SK-N-DZ (cell line): ENCODE measurements around a stretch of chr6.

RAMPAGE:
- cytosol, long total RNA: no peak
- nucleus, long total RNA: no peak
Measured at GRCh38 chr6:18584982-18585430, 197.9 kb downstream of the RNF144B start.

RAMPAGE:
- cytosol, long total RNA: no peak
- nucleus, long total RNA: no peak
Measured at GRCh38 chr6:19180546-19181307, 656.4 kb upstream of the ID4 start.

RAMPAGE:
- cytosol, long total RNA: no peak
- nucleus, long total RNA: no peak
Measured at GRCh38 chr6:19432960-19433628, 404.1 kb upstream of the ID4 start.

DNA sequence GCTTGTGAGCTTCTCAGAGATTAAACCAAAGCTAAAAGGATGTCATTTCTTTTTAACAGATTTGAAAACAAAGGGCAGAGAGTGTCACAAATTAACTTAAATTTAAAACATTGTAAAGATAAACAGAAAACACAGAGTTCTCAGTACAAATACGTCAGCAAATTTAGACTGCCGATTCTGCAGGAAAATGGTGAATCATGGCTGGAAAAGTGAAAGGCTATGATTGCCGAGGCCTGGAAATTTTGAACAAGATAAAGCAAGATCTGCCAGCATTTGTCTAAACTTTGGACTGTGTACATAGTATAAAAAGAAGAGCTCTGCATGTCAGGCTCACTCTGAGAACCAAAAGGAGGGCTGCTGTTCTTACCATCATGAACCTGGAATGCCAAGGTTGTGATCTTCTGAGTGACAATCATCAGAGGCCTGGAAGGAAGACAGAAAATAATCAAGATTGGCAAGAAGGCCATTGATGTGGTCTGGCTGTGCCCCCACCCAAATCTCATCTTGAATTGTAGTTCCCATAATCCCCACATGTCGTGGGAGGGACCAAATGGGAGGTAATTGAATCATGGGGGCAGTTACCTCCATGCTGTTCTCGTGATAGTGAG is 81.4 kb downstream of the MBOAT1 start:
RAMPAGE:
- cytosol, long total RNA: no peak
- nucleus, long total RNA: no peak

DNA sequence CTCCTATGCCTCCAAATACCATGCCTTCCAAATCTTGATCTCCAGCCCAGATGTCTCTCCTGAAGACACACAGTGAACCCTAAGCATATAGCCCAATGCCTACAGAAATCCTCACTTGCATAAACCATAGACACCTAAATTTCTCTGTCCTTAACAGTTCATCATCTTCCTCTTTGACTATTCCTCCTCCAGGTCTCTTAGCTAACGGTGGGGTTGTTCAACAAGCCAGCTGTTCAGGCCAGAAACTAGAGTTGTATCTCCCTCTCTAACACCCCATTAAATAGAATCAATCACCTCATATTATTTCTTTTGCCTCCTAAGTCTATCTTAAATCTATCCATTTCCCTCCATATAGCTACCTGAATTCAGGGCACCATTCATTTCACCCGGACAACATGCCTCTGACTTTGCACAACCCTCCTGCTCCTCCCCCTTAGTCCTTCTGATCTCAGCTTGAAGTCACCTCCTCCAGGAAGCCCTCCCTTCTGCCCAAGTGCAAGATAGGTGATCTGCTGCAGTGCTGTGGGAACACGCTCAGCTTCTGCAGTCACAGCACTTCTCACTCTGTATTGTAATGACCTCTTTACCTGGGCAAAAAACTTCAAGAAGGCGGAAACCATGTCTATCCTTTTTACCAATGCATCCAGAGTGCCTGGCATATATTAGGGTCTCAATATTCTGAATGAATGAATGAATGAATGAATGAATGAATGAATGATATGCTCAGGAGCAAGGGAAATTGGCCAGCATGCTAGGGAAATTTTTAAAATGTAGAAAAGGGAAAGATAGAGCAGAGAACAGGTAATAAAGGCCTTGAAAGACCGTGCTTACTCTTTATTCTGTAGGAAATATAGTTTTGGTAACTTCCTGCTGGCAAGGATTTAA is 41.8 kb downstream of the MBOAT1 start:
RAMPAGE:
- cytosol, long total RNA: no peak
- nucleus, long total RNA: no peak

RAMPAGE:
- cytosol, long total RNA: no peak
- nucleus, long total RNA: no peak
Measured at GRCh38 chr6:20202586-20203011, 9.7 kb downstream of the MBOAT1 start.

DNA sequence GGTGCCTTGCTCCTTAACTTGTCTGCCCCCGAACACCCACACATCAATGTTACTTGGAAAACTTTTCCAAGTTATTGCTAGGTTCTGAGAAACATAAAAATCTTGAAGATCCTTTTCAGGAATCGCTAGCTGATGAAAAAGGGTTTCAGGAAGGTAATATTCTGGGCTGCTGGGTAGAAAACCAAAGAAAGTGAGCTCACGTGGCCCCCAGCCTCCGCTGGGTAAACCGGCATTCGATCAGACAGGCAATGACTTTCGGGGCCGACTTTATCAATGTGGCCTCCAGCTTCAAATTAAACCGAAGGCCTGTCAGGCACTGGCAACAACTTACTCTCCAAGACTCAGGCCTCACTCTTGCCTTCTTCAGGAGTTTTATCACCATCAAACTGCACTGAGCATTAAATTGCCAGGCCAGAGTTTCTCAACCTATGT is 878 bp upstream of the MBOAT1 start:
RAMPAGE:
- cytosol, long total RNA: no peak
- nucleus, long total RNA: no peak

DNA sequence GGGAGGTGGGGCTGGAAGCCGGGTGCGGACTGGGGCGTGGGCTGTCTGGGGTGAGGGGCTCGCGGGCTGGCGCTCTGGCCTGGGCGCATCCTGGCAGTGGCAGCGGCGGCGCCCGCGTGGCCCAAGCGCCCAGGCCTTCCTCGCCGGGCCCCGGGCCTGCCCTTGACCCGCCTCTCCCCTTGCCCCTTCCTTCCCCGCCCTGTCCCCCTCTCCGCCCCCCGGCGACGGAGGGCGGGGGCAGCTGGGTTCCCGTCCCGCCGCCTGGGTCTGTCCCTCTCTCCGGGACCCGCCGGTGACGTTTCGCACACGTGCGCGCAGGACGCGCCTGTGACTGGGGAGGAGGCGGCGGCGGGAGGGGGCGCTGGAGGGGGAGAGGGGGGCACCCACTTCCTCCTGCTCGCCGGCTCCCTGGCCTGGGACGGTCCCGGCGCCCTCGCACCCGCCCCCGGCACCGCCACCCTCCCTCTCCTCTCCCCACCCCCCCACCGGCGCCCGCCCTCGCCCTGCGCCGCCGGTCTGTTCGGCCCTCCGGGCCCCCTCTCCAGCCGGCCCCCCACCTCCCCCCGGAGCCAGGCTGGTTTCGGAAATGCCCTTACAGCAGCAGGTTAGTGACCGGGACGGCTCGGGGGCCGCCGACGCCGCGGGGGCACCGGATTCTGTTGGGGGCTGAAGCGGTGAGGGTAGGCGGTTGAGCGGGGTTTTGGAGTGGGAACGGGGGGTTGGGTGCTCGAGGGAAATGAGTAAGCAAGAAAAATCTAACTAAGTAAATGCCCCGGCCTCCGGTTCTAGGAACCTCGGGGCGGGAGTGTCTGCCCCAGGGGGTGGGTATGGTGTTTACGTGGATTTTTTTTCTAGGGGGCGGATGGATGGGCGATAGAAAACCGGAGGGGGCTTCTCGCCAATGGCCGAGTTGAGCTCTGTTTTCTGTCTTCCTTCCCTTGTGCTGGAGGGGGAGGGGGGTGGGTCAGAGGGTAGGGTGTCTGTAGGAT is 1.8 kb downstream of the E2F3 start:
RAMPAGE:
- cytosol, long total RNA: no peak
- nucleus, long total RNA: no peak

RAMPAGE:
- cytosol, long total RNA: no peak
- nucleus, long total RNA: no peak
Measured at GRCh38 chr6:20416963-20417350, 15.3 kb downstream of the E2F3 start.

DNA sequence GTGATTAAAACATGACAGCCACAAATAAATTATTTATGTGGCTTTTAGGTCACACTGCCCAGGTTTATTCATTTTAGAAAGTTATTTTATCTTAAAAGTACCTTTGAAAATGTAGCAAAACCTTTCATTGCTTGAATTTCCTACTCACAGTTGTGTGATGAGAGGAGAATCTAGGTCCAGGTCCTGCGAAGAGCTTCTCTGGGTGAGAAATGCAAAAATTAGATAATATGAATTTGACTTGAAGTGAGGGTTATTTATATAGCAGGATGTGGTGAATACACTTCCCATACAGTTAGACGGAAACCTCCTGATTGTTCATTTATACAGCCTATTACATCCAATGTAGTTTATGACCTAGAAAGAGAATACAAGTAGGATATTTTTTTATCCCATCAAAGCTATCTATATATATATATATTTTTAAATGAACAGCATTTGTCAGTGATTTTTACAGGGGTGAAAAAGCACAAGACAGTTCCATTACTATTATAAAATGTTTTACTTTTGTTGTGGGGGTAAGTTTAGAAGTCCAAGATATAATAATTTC is 30.6 kb downstream of the CDKAL1 start:
RAMPAGE:
- cytosol, long total RNA: no peak
- nucleus, long total RNA: no peak

DNA sequence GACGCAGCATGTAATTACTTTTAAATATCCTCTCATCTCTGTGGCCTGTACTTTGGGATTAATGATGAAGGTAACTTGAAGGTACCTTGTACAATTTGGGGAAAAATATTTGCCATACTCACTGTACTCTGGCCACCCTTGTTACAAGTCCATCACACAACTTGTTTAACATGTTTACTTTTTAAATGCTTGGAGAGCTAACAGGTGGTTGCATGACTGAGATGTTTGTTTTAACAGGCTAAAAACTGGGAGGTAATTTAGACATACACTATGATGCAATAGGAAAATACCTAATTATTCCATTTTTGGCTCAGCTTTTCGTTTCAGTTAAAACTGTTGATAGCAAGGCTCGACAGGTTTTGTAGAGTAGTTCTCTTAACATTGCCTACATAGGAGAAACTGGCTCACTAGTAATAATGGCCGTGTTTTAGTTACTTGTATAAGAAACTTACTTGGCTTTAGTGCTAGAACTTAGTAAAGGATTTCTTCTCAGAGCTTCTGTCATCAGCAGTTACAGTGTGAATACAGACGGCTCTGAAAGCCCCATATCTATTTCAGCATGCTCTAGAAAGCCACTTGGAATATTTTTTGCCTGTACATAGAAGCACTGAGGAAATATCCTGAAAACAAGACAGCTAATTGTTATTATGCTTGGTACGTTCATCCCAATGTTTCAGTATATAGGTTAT is 489.8 kb upstream of the SOX4 start:
RAMPAGE:
- cytosol, long total RNA: no peak
- nucleus, long total RNA: no peak

DNA sequence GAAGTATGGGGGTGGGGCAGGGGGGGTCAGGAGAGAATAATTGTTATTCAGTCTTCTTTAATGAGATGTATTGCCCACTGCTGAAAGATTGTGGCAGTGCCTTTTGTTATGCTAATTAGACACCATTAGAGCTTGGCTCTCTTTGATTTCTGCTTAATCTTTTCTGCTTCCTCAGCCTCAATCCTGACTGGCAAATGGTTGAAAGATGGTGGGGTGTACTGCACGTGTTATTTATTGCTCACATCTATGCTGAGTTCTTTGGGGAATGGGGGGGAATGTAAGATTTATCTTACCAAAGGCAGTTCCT is 407.5 kb upstream of the SOX4 start:
RAMPAGE:
- cytosol, long total RNA: no peak
- nucleus, long total RNA: no peak

DNA sequence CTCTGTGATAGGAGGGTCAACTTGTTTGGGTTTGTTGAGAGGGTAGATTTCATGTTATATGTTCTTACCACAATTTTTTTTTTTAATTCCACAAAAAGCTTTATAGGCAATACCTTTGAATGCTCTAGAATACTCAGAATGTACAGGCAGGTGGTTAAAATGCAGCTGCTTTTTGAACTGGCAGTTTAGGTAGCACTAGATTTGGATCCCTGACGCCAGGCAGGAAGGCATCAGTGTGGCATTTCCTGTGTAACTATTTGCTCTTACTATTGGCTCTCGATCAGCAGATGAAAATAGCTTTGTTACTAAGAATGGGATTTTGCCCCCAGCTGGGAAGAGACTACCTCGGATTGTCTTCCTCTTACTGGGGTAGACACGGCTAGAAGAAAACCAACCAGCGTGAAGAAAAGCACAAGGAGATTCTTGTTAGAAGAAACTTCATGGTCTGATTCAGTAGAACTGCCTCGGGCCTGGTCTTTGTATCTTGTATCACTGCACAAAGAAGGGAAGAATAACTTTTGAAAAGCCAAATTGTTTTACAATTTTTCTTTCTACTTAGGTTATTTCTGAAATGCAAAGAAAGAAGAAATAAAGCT is 404.7 kb upstream of the SOX4 start:
RAMPAGE:
- cytosol, long total RNA: no peak
- nucleus, long total RNA: no peak

DNA sequence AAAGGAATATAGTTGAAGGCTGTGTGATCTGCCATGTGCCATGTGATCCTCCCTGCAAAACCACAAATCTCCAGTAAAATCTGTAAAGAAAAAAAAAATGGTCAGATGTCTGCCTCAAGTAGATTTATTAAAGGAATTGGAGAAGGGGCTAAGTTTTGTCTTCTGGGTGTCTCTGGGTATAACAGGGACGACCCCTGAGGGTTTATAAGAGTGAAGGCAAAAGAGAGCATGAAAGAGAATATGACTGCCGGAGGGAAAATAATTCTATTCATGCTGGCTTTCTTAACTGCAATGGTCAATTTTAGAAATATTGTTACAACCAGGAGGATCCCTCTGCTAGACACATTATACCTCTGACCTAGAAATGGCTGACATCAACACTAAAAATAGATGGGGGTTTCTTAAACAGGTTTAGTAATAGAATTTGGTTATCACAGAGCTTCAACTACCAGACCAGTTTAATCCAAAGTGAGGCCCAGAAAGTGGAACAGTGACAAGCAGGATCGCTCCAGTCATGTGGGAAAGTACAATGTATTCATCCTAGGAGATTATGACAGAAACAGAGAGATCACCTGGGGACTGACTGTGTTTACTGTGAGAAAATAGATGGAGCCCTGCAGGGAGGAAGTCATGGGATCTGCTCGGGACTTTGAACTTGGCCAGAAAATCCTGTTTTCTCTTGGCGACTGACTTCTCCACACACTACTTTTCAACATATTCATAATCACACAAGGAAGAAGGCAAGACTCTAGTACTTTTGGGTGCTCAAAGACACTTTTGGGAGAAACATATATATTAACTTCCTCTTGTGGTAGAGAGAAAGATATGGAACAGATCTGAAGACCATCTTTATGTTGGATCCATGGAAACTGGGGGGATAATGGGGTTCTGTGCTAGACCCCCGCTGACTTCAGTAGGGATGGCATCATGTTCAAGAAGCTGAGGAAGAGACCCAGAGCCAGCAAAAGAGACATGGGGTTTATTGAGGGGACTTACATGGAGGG is 238.8 kb upstream of the SOX4 start:
RAMPAGE:
- cytosol, long total RNA: no peak
- nucleus, long total RNA: no peak

GRCh38 chr6:21478952-21479581 is 114.5 kb upstream of the SOX4 start:
RAMPAGE:
- cytosol, long total RNA: no peak
- nucleus, long total RNA: no peak

DNA sequence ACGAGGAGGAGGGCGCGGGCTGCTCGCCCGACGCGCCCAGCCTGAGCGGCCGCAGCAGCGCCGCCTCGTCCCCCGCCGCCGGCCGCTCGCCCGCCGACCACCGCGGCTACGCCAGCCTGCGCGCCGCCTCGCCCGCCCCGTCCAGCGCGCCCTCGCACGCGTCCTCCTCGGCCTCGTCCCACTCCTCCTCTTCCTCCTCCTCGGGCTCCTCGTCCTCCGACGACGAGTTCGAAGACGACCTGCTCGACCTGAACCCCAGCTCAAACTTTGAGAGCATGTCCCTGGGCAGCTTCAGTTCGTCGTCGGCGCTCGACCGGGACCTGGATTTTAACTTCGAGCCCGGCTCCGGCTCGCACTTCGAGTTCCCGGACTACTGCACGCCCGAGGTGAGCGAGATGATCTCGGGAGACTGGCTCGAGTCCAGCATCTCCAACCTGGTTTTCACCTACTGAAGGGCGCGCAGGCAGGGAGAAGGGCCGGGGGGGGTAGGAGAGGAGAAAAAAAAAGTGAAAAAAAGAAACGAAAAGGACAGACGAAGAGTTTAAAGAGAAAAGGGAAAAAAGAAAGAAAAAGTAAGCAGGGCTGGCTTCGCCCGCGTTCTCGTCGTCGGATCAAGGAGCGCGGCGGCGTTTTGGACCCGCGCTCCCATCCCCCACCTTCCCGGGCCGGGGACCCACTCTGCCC is 2.1 kb downstream of the SOX4 start:
RAMPAGE:
- cytosol, long total RNA: no peak
- nucleus, long total RNA: no peak

GRCh38 chr6:21596192-21596830 is 2.8 kb downstream of the SOX4 start:
RAMPAGE:
- cytosol, long total RNA: no peak
- nucleus, long total RNA: no peak

DNA sequence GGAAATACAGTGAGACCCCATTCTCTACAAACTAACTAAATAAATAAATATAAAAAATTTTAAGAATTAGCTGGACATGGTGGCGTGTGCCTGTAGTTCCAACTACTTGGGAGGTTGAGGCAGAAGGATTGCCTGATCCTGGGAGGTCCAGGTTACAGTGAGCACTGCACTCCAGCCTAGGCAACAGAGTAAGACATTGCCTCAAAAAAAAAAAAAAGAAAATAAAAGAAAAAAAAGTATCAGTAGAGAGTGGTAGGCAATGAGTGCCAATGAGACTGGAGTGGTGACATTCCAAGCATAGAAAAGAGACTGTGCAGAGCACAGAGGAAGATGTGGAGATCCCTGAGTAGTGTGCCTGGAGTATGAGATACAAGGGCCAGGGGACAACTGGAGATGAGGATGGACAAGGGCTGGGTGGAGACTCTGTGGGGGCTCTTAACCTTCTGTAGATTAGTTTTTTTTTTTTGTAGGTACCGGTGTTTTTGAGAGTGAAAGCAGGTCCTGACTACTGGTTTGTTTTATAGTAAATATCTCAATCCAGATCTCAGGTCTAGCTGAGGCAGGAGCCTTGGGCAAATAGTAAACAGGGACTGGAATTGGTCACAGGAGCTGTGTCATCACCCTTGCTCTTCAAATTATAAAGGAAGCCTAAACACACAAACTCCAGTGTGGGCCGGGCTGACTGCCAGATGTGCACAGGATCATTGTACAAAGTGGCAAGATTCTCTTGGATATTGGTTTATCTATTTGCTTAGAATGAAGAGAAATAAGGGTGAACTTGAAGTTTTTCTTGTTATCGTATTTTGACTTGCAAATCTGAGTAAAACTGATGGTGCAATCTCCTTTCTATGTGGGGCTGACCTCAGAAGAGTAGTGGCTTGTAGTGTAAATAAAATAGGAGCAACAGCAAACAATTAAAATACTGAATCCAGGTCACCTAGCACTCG is 144.8 kb downstream of the SOX4 start:
RAMPAGE:
- cytosol, long total RNA: no peak
- nucleus, long total RNA: no peak

DNA sequence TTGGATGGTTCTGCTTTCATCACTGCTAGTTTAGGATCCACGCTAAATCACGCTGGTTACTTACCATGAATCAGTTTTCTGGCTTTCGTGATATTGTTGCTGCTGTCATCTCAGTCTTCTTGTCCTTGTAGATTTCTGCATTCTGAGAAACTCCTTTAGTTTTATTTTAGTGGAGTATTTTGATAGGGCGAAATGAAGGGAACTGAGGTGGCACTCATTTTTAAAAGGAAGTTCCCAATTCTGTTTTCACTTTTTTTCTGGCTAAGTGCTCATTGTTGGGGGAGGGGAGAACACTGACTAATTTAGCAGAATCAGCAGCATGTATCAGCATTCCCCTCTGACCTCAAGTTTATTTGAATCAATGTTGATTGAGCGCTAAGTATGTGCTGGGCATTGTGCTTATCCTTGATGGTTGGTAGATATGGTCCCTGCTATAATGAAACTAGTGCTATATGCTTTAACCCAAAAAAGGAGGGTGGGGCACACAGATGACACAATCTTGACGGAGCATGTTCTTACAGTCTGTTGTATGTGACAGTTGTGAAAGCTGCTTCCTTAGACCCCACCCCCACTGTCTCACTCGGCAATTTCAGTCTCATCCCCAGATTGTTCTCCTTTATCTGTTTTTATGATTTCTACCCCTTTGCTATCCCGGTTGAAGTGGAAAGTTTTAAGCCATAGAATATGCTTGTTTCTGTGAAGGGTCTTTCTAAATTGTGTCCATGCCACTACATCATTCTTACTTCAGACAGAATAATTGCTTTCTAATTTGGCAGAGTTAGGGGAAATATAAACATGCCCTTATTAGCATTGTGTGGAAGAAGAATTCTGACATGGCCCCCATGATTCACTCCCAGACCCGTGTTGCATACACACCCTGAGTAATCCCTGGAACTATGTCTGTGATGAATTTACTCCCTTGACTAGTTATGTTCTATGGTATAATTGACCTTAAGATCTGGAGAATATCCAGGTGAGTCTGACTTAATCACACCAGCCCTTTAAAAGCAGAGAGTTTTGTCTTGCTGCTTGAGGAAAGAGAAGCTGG is 262.5 kb downstream of the SOX4 start:
RAMPAGE:
- cytosol, long total RNA: no peak
- nucleus, long total RNA: no peak

DNA sequence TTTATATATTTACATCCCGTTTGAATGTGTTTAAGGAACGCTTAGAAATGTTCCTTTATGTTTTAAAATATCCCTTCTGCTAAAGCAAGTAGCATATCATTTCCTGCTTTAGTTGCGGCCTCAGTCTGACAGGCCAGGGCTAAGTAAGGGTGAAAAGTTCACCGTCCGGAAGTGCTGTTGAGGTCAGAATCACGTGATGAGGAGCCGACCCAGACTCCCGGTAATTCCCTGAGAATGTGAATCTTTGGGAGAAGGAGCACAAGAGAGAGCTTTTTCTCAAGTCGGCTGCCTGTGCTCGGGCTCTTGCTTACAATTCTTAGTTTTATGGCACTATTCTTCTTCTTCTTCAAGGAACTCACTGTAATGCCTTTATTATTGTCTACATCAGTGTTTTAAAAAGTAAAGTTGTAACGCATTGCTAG is 309.4 kb downstream of the PRL start:
RAMPAGE:
- cytosol, long total RNA: no peak
- nucleus, long total RNA: no peak